ENCODE results near the gene DCLK2.

- RRBS: no CpG with 5 or more reads among the region's 7 CpGs
Observed at GRCh38 chr4:145546475-145546957, 64.9 kb downstream of the SMAD1 start.

GRCh38 chr4:145736292-145736853 is 56.4 kb downstream of the C4orf51 start:
- RRBS: no CpG with 5 or more reads among the region's 7 CpGs

DNA sequence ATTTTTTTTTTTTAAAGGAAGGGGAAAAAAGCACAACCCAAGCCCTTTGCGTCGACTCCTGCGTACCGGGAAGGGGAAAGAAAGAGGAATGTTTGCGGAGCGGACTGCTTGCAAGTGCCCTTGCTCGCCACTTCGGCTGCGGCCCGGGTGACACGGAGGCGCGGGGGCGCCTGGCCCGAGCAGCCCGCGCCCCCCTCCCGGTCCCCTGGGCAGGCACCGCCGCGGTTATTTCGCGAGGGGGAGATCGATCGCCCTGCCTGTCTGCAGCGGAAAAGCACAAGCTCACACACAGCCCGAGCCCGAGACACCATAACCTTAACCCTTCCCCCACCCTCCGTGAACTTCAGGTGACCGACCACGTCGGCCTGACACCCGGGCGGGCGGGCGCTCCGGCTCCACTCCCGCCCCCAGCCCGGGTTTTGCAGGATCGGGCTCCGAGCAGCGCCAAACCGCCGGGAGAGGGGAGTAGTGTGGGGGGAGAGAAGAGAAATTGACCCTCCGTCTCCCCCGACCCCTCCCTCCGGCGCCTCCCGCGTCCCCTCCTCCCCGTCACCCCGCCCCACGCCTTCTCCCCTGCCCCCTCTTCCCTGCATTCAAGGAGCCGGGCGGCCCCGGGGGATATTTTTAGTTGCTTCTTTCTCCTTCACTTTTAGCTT is 2.1 kb downstream of the ZNF827 start:
- RRBS: 3% methylated on average over 24 of the region's 56 CpGs

- RRBS: no CpG with 5 or more reads among the region's 6 CpGs
Observed at GRCh38 chr4:146029962-146030470, 91.4 kb upstream of the ZNF827 start.

GRCh38 chr4:146033000-146033735 is 94.5 kb upstream of the ZNF827 start:
- RRBS: 41% methylated on average over 3 of the region's 6 CpGs

DNA sequence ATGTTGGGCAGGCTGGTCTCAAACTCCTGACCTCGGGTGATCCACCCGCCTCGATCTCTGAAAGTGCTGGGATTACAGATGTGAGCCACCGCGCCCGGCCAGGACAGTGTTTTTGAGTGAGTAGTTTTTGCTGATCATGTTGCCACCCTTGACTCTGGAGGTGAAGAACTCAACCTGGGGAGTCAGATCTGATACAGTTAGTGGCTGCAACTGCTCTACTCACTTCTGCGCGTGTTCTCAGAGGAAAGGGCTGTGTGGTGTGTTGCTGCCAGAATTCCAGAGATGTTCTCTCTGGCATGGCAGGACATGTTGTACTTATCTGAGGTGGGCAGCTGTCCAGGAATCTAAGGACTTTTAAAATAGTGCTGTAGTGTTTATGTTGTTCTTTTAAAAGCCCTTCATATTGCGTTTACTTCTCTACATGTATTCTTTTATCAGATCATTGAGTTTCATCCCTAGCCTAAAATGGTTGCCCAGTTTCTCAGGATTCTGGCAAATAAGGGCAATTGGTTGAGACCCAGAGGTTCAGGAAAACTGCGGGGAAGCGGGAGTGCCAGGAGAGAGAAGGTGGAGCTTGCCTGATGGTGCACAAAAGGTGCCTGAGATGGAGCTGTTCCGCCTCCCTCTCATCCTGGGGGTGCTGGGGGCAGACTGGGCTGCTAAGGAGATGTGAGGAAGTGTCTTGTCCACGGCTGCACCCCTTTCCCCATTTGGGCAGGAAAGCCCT is 97.7 kb downstream of the ARHGAP10 start:
- RRBS: no CpG with 5 or more reads among the region's 13 CpGs

DNA sequence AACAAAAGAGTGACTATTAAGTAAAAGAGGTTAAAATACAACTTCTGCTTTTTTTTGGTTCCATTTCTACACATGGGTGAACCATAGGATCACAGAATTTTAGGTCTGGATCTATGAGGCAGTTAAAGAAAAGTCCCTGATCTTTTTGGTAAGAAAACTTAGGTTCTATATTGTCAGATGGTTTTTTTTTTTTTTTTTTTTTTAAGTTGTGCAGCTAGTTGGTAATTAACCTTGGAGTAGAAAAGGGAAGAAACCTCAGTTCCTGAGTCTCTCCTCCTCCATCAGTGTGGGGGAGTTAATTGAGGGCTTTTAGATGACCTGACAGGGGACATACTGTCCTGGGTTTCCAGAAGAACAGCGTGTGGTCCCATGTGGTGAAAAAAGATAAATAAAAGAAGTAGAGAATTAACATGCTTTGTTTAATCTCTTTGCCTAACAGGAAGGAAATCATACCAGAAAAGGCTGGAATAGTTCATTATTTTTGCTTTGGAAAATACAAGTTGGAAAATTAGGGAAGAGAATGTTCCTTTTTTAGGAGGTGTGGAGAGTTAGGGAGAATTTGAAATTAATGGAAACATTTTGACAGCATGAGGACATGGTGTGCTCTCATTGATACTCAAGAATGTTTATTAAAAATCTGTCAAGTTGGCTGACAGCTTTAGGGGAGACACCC is 123.8 kb downstream of the ARHGAP10 start:
- RRBS: no CpG with 5 or more reads among the region's 1 CpG

DNA sequence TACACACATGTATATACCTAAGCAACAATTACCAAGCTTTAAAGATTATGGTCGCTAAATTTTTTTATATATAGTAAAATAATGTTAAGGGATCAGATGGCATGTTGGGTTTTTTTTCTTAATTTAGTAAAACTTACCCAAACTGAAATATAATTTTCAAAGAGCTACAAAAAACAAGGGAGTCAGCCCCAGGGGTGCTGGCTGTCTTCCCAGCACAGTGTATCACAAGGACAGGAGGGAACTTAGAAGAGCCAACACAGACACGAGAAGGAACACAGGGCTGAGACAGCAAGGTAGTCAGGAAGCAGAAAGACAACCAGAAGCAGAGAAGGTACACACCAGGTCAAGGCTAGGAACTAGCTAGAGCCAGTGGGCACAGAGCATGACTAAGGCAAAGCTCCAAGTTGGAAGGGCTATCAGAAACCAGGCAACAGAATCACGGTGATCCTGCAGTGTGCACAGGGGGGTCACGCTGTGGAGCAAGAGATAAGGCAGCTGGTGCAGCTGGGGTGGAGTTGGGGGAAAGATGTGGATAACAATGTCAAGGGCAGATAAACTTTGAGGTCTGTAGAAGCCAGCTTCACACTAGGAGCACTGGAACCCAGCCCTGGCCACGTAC is 168.7 kb downstream of the NR3C2 start:
- RRBS: no CpG with 5 or more reads among the region's 5 CpGs

- RRBS: no CpG with 5 or more reads among the region's 5 CpGs
Observed at GRCh38 chr4:148422910-148423796, 19.1 kb downstream of the NR3C2 start.

DNA sequence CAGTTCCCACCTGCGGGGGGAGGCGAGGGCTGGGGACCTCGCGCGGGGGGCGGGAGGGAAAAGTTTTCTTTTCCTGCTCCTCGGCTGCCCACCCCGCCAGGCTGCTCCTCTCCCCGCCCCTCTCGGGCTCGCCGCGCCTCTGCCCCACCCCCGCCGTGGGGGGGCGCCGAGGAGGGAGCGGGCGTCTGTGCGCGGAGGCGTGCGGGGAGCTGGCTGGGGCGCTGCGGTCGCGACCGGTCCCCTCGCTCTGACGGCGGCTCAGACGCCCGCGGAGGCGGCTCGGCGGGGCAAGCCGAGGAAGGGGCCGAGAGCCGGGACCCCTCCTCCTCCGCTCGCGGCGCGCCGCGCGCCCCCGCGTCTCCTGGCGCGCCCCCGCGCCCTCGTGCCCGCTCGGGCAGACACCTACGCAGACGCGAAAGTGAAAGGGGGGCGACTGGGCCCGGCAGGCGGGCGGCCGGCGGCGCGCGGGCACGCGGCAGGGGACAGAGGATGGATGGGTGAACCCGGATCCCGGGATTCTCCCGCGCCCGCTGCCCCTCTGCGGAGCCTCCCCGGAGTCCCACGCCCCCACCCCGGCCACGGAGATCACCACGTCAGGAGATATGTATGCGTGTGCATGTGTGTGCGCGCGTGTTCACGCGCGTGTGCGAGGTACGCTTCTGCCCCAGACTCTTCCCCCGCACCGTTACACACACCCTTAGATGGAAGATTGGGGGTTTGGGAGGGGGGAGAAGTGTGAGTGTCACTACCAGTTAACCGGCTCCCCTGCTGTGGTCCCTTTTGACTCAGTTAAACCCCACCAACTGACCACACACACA is 3.2 kb upstream of the NR3C2 start:
- RRBS: 5% methylated on average over 25 of the region's 94 CpGs

- RRBS: no CpG with 5 or more reads among the region's 4 CpGs
Observed at GRCh38 chr4:148539357-148539838, 97.2 kb upstream of the NR3C2 start.

DNA sequence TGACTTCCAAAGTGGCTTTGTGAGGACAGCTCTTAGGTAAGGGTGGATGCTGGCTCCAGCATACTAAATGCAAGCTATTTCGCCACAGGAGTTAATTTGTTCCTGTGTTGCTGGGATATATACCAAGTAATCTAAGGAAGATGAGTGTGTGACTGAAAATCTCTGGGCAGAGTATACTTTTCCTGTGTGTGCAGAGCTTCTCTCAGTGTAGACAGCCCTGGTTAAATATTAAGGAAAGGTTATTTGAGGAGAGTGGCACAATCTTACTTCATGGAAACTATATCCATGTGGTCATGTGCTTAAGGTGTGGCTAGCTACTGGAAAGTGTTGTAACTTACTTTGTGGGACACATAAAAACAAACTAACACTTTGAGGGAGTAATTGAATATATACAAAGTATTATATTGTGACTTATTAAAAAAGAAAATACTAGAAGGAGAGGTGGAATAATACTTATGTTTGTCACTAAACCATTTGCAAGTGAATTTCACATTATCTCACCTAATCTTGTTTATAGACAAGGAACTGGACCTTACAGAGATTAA is 408.1 kb upstream of the NR3C2 start:
- RRBS: no CpG with 5 or more reads among the region's 1 CpG

DNA sequence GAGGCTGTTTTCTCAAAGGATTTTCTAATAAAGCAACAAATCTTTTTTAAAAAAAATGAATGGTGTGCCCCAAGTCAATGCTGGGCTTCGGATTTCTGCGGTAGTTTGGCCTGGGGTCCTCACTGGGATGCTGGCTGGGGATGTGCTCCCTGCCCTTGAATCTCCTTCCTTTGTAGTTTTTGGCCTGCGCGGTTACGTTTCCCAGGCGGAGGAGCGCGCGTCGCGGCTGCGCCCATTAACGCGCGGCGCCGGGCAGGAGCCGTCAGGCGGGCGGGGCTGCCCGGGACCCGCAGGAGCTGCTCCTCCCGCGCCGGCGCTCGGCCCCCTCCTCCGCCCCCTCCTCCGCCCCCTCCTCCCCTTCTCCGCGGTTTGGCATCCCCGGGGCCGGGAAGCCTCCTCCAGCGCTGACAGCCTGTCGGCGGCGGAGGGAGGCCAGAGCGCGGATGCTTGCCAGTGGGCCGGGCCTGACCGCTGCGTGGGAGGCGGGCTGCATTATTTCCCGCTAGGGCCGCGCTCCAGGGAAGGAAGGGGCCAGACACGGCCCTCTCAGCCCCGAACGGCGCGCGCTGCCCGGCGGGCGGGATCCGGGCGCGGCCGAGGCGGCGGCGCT is at the start of gene DCLK2:
DCLK2 (plus strand) TSS at position 534 of the 610 bp plus-strand sequence.
- RRBS: 6% methylated on average over 20 of the region's 62 CpGs

DNA sequence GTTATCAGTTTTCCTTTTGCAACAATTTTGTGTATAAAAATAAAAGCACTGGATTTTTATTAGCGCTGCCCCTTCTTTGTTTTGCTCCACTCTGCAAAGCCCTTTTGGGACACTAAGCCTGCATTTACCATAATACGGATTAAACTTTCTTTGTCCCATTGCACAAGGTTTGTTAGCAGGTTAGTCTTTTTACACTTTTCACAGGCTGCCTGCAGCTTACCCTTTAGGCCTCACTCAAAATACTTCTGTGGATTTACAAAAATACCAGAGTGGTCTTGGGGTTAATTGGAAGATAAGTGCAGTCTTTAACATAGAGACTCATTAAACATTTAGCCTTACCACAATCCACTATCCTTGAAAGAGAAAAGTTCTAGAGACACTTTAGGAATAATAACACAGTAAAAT is 35.6 kb upstream of the MAB21L2 start:
- RRBS: no CpG with 5 or more reads among the region's 2 CpGs

DNA sequence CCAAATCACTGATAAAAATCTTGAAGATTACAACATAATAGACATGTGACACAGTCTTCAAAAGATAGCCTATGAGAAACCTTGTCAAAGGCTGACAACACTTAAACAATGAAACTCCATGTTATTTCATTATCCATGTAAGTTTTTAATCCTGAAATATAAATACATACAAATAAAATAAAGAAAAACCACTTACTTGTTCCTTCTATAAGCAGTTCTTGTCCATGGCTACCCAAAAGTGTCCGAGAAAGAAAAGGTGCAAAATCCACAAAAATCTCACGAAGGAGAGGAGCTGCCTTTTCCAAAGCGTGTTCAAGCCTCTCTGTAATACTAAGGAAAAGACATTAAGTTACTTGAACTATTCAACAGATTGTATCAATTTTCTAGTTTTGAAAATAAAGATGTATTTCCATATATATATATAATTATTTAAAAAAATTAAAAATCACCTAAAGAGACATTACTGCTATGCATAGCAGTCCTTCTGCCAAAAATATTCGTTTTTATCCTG is 209.0 kb downstream of the LRBA start:
- RRBS: no CpG with 5 or more reads among the region's 4 CpGs

- RRBS: 4% methylated on average over 15 of the region's 60 CpGs
Observed at GRCh38 chr4:151015509-151015970, 456 bp upstream of the LRBA start.

DNA sequence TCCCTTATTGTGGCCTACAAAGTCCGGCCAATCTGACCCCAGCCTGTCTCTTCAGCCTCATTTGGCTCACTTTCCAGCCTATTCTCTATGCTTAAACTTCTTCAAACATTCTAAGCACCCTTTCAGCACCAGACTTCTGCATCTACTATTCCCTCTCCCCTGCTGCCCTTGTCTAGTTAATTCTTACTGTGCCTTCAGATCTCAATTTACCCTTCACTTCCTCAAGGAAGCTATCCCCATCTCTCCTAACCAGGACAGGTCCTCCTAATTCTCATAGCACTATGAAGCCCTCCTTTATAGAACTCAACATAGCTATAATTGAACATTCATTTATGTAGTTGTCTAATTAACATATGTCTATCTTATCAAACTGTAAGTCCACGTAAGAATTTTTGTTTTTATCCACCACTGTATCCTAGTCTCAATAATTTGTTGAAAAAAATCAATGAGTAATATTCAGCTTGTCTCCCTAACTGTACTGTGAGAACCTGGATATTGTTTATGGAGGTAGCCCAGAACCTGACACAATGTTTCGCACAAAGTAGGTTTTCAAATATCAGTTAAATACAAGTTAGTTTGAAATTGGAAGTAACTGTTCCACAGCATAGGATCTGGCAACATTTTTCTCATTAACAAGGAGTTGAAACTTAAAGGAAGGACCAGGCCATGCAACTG is 16.9 kb downstream of the PRSS48 start:
- RRBS: no CpG with 5 or more reads among the region's 3 CpGs

DNA sequence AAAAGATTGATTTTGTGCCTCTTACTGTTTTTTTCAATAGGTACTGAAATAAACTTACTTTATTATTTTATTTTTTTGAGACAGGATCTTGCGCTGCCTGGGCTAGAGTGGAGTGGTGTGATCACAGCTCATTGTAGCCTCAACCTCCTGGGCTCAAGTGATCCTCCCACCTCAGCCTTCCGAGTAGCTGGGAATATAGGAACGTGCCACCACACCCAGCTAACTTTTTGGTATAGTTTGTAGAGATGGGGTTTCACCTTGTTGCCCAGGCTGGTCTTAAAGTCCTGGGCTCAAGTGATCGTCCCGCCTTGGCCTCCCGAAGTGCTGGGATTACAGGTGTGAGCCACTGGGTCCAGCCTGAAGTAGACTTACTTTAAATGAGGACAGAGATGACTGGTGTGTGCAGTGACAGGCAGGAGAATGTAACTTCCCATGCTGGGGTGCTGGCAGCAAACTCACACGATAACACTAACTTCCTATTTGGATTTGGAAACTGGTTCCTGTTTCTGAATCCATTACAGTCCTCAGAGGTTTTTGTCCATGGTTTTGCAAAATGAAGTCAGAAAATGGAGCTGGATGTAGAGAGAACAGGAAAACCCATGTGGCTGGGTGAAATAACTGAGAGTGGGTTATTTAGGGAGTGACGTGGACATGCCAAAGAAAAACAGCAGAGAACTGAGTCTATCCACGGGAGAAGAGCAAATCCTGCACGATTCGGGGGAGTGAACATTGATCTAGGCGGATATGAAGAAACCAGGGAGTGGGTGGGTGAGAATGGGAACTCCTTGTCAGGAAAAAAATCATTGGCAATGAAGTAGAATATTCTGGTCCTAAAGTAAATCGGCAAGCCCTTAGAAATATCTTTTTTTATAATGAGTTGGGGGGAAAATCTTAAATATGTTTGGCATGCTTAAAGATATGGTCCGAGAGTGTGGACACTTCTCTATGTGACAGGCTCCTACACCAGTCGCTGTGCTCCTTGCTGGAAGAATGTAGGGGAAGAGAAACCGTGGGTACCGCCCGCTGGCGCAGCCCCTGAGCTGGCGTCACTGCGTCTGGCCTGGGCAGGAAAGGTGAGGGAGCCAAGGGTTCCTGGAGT is 95.5 kb downstream of the GATB start:
- RRBS: no CpG with 5 or more reads among the region's 21 CpGs

DNA sequence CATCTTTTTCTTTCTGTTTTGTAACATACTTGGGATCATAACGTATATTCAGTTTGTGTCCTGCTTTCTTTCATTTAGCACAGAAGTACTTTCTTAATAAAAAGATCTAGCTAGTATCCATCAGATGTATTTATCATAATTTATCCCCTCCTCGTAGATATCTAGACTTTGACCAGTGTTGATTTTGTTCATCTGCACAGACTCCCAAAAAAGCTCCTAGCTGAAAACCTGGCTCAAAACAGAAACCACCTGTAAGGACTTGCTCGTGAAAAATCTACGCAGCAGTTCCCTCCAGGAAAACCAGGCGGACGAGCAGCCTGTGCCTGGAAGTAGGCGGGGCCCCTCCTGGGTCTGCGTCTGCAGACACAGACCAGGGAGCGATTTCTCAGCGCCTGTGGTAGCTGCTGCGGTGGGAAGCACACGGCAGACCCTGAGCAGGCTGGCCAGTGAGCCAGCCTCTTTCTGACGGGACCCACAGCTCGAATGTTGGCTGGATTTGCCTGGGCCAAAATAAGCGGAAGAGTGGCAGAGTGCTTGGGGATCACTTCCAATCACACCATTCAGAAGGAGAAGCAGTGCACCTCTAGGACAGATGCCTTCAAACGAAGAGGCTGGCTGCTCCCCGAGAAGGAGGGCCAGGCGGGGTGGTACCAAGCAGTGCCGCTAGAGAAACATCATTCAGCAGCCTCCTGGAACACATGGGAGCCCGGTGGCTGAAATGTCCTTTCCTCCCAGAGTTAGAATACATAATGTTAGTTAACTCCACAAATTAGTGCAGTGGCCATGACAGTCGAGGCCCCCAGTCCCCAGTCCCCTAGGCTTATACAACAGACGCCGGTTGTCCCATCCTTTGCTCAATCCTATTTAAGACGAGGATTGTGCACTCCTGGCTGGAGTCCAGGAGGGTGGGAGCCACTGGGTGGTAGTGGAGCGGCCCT is 86.0 kb downstream of the GATB start:
- RRBS: no CpG with 5 or more reads among the region's 25 CpGs

DNA sequence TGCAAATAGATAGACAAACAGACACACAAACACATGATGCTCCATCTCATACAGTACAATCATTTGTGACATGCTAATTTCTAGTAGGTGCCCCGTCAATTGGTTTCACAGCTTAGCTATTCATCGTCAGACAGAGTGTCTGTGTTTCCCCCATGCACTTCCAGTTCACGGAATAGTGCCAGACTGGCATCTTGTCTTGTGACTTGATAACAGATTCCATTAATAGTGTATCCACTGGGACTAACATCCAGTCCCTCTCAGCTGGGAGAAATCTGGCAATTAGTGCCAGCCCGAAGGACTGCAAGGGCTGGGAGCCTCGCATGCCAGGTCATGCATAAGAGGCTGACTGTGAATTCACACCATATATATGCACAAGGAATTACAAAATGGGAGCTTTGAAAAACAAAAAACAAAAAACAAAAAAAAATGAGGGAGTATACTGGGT is 20.2 kb upstream of the GATB start:
- RRBS: no CpG with 5 or more reads among the region's 5 CpGs